Brain (tissue), 1 donor: Measurements from ENCODE around the genes KBTBD7, AKAP11 and TNFSF11.

DNA sequence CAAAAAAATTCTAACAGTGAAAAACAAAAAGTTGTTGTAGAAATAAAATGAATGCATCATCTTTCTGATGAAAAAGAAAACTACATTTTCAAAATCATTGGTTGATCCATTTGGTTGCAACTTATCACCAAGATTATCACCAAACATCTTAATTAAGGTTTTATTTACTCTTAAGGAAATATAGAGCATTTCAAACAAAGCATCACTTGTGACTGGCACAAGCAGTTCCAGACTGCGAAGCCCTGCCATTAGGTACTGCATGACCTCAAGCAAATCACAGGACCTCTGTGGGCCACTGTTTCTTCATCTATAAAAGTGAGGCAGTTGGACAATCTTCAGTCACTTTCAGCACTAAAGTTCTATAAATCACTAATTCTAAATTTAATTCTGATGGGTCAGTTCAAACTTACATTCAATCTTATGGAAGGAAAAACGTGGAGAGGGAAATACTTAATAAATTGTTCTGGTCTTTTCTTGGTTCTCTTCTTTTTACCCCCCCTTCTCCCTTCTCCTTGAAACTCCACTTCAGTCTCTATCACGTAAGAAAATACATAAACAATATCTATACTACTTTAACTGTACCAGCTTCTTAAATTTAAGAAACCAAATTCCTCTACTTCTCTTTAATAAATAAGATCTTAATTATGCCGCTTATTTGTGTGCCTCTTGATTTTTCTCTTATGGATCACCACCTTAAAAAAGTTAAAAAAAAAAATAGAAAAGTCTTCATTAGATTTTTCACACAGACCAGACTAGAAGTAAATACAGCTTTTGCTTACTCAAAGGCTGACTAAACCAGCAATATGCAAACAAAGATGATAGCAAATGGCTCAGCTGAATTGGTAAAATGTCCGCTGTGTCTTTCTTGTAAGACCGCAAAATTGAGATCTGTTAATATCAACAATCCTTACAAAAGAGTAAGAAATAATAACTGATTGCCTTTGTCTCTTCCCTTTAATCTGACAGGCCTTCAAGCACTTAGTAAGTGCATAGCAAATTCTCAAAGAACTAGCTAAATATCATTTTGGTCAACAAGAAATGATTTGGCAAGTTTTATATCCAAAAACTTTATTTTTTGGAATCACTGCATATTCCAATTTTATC is 1.7 kb downstream of the ELF1 start:
- RRBS: no CpG with 5 or more reads among the region's 6 CpGs

DNA sequence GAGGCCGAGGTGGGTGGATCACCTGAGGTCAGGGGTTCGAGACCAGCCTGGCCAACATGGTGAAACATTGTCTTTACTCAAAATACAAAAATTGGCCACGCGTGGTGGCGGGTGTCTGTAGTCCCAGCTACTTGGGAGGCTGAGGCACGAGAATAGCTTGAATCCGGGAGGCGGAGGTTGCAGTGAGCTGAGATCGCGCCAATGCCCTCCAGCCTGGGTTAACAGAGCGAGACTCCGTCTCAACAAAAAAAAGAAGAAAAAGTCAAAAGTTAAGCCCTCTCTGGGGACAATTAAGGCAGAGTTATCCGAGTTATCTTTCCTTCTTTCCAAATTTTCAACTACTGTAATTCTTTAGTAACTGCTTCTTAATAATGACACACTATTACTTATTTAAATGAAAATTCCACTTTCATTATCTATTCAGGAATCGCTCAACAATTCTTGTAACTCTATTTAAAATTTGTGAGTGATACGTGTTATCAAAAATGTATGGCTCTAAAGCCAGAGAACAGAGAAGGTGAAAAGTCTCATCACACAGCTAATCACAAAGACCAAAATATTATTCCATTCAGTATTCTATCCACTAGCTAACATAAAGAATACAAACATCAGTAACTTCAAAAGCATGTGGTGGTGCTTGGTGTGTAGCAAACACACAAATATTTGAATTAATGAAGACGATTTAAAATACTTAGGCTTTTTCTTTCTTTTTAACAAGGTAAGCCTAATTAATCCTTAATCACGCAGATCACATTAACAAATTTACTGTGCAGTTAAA is 2.4 kb upstream of the WBP4 start:
- RRBS: no CpG with 5 or more reads among the region's 17 CpGs

DNA sequence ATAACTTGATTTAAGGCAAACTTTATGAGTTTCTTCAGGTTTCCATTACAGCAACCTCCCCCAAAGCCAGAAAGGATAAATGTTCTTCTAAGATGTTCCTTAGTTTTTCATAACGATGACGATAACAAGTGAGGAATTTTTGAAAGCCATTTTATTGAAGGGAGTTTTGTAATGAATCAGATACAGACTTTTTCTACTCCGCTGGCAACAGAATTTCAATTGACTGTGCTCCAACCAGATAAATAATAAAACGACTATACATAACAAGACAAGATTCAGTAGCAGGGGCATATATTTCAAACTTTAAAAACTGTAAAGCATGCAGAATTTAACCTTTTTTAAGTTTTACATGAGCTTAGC is 934 bp downstream of the WBP4 start:
- RRBS: no CpG with 5 or more reads among the region's 4 CpGs

DNA sequence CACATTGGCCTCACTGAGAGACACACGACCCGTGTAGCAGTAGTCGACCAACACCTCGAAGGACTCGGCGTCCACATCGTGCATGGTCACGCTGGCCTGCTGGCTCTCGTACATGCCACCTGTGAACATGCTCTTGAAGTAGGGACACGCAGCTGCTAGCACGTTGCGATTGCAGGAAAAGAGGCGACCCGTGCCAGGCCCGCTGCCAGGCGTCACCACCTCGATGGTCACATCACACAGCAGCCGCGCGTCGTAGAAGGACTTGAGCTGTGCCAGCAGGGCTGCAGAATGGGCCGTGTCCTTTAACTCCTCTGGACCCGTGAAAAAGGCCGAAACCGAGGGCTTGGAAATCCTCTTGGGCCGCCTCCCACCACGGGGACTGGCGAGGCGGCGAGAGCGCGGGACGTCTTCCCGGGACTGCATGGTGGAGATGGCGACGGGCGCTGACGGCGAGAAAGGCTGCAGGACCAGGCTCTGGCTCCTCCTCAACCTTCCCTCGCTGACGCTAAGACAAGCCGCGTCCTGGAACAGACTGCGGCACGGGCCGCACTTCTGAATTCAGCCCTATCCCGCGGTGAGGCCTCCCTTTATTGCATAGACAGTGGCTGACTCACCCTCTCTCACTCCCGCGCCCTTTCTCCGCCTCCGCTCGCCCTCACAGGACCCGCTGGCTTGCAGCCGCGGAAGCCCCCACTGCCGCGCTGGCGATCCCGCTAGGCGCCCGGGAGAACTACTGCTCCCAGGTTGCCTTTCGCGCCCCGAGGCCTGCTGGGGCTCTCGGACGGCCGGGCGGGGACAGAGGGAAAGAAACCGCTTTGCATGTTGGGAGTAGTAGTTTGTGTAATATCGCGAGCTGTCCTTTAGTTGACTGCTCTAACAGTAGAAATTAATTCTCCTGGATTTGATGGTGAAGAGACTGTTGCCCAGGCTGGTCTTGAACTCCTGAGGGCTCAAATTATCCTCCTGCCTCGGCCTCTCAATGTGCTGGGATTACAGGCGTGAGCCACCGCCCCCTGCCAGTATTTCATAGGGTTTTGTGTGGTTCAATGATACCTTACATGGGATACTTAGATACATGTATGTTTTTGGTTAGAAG is at the start of gene KBTBD7:
Gene KBTBD7 (minus strand): TSS at position 735 of the 1,096 bp plus-strand sequence.
- RRBS: 1% methylated on average over 7 of the region's 75 CpGs

DNA sequence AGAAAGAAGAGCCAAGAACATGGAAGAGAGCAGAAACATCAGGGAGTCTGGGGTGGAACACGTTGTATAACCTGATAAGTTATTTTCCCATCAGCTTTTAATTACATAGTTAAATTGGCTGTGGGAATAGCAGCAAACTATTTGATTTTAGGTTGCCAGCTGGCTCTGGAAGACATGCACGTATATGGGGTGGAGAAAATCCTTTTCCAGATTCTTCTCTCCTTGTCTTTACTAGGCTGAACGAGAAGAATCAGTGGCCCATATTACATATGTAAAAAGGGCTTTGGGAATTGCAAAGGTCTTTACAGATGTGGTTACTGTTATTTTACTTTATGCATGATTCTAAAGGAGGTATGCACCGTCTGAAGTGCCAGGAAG is 4.7 kb upstream of the NAA16 start:
- RRBS: no CpG with 5 or more reads among the region's 4 CpGs

DNA sequence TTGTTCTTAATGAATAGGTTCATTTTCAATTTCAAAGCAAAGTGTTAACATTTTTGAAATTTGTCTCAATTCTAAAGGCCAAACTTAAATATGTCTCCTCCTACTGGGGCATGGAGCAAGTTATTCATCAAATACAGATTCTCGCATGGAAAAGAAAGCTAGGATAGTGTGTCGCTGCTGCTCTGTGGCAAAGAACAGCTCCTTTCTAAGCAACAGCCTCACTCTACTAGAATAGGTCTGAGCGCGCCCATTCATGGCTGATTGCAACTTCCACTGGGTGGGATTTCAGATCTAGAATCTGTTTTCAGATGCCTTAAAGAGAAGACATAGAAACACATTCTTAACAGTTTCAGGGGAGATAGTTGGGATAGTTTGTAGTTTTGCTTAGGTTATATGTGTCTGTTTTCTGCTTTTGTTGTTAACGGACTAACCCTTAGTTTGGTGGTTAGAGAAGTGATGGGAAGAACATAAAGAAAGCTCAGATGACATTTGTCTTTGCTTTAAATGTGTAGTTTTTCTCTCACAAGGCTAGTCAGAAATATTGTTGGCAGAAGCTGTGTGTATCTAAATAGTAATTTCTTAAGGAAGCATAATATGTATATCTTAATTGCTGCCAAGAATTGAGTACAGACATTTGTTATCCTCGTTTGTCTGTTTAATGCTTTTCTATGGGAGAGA is 2.5 kb downstream of the RGCC start:
- RRBS: no CpG with 5 or more reads among the region's 6 CpGs

DNA sequence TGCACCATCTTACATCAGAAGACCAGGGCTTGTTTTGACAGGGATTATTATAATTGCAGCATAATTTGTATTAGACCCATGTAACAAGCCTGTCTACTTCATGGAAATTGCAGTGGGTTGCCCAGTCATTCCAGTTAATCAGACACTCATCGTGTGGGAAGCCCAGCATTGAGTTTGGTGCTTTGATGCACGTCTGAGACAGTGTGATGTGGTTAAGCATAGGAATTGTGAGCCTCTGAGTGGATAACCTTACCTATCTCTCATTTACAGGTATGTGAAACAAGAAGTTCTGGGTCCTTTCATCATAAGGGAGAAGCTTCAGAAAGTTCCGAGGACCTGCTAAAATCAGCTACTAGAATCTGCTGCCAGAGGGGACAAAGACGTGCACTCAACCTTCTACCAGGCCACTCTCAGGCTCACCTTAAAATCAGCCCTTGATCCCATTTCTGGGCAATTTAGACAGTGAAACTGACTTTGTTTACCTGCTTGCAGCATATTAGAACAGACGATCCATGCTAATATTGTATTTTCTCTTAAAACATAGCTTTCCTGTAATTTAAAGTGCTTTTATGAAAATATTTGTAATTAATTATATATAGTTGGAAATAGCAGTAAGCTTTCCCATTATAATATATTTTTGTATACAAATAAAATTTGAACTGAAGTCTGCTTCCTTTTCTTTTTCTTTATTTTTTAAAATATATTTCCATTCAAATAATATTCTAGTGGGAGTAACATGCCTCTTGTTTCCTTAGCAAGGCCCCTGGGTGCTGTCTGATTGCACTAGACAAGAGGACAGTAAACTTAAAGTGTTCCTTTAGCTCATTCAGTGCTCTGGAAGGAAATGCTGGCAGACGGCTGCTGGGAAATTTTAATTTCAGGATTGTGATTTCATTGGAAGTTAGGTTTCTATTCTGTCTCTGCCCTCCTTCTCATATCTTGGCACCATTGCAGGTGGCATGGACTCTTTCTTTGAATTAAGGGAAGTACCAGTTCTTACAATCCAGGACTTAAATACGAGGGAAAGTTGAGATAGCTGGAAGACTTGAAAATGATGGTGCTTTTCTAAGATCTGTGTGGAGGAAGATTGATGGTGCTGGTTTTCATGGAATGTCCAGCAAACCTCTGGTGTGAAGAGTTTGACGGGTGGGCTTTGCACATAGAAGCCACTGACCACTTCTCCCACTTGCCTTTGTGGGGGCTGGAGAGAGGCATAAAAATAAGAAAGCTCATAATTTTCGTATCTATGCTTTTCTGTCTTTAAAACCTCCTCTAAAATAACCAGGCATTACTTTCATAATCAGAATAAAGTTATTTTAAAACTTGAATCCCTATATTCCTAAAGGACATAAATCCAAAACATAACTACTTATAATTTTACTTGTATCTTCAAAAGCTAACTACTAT is 13.4 kb downstream of the RGCC start:
- RRBS: no CpG with 5 or more reads among the region's 9 CpGs

- RRBS: no CpG with 5 or more reads among the region's 1 CpG
Observed at GRCh38 chr13:41691206-41691515, 233.8 kb downstream of the RGCC start.

DNA sequence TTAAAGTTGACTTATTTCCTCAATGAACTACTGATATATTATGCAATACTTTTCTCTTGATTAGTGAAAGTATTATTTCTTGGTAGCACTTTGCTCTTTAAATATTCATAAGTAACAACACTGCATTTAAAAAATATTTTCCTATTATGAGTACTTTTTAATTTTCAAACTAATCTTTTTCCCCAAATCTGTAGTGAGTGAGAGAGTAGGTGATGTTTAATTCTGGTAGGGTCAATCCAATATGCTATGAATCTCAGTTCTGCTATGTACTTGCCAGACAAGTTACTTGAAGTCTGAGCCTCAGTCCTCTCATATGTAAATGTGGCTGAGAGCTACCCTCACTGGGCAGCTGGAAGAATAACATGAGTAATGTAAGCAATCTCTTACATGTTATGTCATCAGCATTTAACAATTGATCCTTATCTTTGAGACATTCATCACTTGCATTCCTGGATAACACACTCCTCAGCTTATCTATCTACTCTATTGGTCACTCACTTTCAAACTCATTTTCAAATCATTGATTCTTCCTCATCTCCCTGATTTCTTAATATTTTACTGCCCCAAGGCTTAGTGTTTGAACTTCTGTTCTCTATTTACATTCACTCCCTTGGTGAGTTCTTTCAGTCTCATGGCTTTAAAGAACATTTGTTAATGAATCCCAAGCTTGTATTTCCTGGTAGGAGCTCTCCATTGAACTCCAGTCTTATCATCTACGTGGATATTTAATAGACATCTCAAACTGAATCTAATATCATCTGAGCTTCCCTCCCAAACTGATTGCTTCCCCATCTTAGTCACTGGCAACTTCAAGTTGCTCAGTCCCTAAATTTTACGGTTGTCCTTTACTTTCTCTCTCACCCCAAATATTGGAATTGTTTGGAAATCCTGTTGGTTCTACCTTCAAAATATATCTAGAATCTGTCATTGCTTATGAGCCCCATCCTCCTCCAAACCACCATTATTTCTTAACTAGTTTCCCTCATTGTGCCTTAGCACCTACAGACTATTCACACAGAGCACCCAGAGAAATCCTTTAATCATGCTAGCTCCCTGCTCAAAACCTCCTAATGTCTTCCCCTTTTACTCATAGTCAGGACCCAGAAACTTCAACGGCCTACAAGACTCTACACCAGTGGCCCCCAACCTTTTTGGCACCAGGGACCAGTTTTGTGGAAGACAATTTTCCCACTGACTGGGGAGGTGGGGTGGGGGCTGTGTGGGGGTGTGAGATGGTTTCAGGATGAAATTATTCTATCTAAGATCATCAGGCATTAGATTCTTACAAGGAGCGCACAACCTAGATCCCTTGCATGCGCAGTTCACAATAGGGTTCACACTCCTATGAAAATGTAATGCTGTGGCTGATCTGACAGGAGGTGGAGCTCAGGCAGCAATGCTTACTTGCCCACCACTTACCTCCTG is 239.5 kb downstream of the RGCC start:
- RRBS: no CpG with 5 or more reads among the region's 5 CpGs

DNA sequence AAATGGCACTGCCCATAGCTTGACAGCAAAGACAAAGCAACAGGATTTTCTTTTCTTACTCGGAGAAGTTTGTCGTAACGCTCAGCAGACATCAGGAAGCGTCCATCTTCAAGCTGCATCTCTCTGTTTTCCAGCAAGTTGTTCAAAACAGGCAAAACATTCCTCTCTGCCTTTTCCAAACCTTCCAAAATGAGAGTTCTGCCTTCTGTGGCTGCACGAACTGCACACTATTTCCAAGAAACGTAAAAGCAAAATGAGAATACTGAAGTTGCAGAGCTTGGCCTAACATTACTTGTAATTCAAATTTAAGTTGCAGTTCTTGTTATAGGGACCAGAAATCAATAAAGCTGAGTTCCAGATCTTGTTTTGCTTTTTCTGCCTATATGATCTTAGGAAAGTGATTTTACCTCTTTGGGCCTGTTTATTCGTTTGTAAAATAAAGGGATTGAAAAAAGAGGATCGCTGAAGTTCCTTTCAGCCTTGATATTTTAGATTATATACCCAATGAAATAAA is 69.5 kb downstream of the VWA8 start:
- RRBS: no CpG with 5 or more reads among the region's 8 CpGs

DNA sequence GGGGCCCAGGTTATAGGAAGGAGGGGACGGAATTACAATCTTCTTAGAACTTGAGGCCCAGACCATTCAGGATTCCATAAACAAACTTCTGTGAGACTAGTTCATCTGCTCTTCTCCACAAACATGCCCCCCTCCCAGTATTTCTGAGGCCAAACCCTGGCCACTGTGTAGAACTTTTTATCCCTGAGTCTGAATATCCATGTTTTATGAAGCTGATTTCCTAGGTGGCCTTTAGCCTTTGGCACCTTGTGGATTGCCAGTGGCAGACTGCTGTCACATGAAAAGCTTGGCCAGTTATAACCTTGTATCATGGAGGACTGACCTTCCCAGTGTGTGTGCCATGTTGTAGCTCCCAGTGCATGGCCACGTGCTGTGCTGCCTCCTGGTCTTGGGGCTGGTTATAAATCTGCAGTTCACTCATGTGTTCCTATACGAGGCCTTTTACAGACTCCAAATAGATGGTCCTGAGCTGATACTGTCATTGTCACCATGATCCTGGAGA is 91.6 kb downstream of the DGKH start:
- RRBS: no CpG with 5 or more reads among the region's 3 CpGs

DNA sequence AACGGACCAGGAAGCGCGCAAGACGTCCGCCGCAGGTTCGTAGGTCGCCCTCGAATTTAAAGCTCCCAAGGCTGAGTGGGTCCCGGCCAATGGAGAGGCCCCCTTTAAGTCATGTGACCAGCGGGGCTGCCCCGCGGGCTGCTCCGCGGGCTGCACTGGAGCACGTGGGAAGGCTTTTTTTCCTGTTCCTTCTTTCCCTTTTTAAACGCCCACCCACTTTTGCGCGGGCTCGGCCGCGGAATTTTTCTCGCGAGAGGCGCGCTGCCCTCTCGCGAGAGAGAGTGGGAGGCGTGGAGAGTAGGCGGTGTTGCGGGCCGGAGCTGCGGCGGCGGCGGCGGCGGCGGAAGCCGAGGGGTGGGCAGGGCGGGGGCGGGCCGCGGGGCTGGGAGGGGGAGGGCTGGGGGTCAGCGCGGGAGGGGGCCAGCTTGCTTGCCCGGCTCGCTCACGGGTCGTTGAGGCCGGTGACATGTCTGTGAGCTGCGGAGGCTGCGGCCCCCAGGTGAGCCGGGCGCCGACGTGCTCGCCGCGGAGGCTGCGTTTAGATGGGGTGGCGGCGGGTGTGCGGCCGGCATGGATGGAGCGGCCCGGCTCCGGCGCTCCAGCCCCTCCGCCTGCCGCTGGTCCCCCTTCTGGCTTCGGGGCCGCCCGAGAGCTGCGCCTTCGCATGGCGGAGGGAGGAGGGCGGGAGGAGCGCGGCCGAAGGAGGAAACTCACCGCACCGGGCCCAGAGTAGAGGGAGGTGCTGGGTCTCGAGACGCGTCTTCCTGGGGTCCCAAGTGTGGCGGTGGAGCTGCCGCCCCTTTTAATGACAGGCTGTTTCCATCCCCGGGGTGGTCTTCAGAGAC is at the start of gene AKAP11:
Gene AKAP11 (plus strand): TSS at position 423 of the 845 bp plus-strand sequence.
- RRBS: 2% methylated on average over 19 of the region's 89 CpGs

- RRBS: no CpG with 5 or more reads among the region's 4 CpGs
Observed at GRCh38 chr13:42301315-42302200, 29.6 kb downstream of the AKAP11 start.

DNA sequence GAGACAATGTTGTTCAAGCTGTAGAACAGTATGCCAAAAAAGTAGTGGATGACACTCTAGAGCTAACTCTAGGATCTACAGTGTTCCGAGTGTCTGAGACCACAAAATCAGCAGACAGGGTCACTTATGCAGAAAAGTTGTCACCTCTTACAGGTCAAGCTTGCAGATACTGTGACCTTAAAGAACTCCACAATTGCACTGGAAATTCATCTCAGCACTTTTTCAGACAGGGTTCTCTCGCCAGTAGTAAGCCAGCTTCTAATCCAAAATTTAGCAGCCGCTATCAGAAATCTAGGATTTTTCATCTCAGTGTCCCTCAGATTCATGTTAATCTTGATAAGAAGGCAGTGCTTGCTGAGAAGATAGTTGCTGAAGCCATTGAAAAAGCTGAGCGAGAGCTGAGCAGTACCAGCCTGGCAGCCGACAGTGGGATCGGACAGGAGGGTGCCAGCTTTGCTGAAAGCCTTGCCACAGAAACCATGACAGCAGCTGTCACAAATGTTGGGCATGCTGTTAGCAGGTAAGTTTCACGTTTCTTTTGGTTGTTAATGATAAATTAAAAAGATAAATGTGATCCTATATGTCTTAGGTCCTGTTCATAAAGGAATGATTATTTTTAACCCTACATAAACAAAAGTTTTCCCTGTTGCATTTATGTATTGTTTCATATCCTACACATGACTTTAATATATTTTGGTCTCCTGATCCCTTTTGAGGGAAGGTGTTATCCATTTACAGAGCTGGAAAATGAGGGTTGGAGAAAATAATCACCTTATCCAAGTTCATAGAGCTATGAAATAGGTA is 31.6 kb downstream of the AKAP11 start:
- RRBS: no CpG with 5 or more reads among the region's 7 CpGs

GRCh38 chr13:42313345-42314032 is 41.5 kb downstream of the AKAP11 start:
- RRBS: no CpG with 5 or more reads among the region's 1 CpG

GRCh38 chr13:42553653-42554009 is 20.3 kb upstream of the TNFSF11 start:
- RRBS: no CpG with 5 or more reads among the region's 2 CpGs

GRCh38 chr13:42573796-42574888 is at the start of gene TNFSF11:
Gene TNFSF11, plus strand, starts transcription at chr13:42574152.
- RRBS: 5% methylated on average over 15 of the region's 65 CpGs

GRCh38 chr13:42575749-42576507 is 2.0 kb downstream of the TNFSF11 start:
- RRBS: no CpG with 5 or more reads among the region's 11 CpGs

- RRBS: no CpG with 5 or more reads among the region's 3 CpGs
Observed at GRCh38 chr13:42790802-42791240, 9.4 kb downstream of the FAM216B start.

DNA sequence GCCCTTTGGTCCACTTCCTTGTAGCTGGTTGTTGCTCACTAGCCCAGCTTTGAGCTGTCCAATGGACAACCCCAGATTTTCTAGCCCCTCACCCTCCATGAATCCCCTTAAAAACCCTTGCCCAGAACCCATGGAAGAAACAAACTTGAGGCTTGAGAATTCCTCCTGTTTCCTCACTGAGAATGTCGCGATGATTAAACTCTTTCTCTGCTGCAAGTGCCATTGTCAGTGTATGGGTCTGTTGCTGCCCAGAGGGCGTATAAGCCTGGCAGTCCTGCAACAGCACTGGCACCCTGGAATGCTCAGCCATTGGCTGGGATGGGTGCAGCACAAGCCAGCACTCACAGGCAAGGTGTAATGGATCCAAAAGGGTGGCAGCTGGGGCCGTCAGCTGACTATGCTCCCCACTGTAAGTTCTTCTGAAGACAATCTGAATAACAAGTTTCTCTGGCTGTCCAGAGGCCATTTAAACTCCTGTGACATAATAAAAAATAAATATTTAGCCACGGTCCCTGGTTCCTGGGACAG is 6.2 kb downstream of the EPSTI1 start:
- RRBS: no CpG with 5 or more reads among the region's 5 CpGs